ENCODE results near the gene FAM209B.

GRCh38 chr20:53579762-53580417 lies 13.7 kb downstream of the ZNF217 start:
- PRO-cap: unidirectional peak, plus-strand start at chr20:53579877
- RAMPAGE, long total RNA, 2 experiments: no peak in any of the 2 experiments

DNA sequence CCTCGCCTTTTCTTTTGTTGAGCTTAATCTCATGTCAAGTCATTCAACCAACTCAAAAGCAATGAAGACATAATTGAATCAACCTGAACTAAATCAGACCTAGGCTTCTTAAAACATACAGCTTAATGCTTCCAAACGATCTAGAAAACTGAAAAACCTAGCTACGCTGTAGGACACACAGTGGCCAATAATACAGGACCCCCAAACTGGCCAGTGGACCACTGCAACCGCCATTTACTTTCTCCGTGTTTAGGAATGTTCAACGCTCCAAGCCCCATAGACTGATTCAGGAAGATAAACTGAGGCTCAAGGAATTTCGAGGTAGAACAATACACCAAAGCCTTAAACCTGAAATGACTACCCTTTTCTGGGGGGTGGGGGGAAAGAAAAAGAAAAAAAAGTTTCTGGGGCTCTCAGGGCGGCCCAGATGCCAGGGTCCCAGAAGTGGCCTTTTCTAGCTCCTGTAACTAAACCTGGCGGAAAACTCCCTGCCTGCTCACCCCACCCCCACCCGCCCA lies 1.6 kb downstream of the ZNF217 start:
- PRO-cap: no peak
- RAMPAGE, long total RNA, 2 experiments: no peak in any of the 2 experiments

DNA sequence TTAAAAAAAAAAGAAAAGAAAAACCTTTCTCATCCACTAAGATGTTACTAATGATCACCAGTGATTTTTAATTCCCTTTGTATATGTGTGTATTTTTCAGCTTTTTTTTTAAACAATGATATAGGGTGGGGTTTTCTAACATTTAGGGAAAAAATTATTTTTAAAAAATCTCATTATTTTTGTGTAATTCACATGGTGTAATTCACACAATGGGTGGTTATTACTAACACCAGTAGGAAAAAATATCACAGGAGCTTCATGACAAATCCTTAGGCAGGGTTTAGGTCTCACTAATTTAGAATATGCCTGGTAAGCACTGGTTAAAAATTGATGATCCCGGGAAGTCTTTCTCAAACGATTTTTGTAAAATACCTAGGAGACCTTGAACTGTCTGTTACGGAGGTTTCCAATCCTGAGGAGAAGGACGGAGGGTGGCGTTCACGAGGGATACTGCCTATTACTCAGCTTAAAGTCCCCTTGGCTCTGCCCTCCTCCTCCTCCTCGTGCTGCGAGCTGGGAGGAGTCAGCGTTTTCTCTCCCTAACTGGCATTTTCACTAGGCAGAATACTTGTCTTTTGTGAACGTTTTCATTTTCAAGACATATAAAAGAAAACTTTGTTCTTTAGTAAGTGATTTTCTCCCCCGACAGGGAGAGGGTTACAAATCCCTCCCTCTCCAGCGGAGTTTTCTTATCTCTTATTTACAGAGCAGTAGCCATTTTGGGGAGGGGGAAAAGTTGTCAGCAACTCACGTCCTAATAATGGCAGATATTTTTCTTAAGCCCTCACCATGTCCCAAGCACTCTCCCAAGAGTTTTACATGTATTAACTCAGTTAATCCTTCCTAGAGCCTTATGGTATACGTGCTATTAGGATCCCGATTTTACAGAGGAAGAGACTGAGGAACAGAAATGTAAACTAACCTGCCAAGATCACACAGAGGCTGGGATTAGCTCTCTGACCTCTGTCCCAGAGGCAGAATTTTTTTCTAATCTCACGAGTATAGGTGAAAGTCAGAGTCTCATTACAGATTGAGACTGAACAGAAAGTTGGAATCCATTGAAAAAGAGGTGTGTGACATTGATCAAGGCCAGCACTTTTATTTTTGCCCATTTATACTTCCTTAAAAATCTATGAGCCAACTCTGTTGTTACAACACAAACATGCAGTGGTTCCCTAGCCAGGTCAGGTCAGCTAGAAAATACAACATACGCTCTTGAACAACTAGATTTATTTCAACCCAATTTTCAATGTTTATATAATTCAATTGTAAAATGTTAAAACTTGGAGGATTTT lies 29.9 kb upstream of the ZNF217 start:
- PRO-cap: bidirectional peak, plus-strand start at position 717 of the sequence, minus-strand start at position 463 of the sequence
- RAMPAGE, long total RNA, 2 experiments: no peak in any of the 2 experiments

- PRO-cap: no peak
- RAMPAGE, long total RNA, 2 experiments: no peak in any of the 2 experiments
Measured at GRCh38 chr20:53785136-53785704, 191.6 kb upstream of the ZNF217 start.

GRCh38 chr20:53801503-53801914 lies 207.9 kb upstream of the ZNF217 start:
- PRO-cap: no peak
- RAMPAGE, long total RNA, 2 experiments: no peak in any of the 2 experiments

DNA sequence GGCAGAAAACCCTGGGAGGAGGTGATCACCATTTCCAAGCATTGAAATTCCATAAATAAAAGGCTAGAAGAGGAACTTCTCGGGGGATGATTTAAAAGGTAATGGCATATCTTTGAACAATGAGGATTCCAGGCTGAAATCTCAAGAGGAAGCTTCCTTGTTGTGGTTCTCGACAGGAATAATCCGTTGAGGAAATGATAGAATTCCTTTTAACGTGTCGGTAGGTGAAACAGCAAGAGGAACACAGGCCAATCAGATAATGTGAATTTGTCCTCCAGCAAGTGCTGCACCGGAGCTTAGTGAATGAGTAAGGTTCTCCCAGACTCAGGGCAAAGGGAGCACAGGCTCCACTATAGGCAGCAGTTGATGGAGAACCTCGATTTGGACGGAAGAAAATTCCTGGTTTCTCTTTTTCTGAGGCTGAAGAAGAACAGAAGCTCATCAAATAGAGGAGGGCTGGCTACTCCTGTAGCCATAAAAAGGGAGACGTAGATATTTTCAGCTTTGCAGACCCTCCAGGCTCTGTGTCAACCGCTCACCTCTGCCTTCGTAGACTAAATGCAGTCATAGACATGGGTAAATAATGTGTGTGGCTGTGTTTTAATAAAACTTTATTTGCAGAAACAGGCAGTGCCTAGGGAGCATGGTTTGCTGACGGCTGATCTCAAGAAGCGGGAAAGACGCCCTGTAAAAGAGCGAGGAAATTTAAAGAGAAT lies 172.1 kb downstream of the BCAS1 start:
- PRO-cap: bidirectional peak, plus-strand start at position 332 of the sequence, minus-strand start at position 185 of the sequence
- RAMPAGE, long total RNA, 2 experiments: no peak in any of the 2 experiments

DNA sequence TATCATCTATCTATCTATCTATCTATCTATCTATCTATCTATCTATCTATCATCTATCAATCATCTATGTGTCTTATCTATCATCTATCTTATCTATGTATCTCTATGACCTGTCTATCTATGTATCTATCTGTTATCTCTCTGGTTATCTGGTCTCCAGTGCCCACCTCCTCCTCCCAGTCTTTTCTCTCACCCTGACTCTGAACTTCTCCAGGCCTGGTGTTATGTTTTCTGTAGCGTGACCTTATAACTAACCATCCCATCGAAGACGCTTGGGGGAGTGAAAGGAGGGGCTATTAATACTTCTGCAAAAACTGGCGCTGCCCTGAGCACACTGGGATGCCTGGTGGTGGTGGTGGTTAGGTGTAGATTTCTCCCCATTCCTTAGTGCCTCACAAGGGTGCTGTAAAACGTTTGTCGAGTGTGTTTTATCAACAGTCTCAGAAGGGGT lies 156.3 kb downstream of the BCAS1 start:
- PRO-cap: no peak
- RAMPAGE, long total RNA, 2 experiments: no peak in any of the 2 experiments

DNA sequence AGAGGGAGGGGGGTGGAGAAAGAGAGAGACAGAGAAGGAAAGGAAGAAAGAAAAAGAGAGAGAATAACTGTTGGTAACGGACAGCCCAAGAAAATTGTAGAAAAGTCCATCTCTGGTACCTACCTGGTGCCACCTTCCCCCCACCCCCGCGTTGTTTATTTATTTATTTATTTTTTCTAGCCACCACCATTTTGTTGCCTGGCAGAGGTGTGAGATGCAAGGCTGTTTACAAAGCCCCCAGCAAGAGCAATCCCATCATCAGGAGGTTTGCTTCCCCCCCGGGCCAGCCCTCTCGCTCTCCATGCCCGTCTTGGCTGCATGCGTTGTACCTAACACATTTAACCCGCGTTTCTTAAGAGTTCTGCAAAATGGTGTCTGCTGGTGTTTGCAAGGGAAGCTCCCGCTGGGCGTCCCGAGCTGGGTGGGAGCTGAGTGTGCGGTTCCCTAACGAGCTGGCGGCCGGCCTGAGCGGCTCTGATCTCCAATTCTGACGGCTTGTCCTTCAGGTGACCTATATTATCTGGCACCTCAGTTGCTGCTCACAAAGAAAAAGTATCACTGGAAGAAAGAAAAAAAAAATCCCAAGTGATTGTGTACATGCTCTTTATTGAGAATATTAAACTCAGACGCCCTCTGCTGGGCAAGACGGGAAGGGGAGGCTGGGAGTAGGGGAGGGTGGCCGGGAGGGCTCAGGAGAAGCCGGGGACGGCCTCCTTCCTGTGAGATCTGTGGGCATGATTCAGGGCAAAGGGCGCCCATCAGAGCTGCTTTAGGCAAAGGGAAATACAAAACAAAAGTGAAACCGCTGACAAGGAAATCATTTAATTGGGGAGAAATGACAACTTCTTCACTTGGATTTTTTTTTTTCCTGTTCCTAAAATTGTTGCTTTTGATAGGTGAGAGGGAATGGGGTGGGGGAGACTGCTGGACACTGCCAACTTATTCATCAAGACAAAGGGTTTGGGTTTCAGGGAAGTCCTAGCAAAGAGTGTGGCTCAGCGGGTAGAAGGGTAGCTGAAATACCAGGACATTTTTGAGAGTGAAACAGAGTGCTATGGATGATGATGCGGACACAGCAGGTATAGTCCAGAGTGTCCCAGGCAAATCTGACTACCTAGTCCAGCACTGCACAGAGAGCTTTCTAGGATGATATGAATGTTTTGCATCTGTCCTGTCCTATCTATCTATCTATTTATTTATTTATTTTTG lies 154.7 kb downstream of the BCAS1 start:
- PRO-cap: bidirectional peak, plus-strand start at position 722 of the sequence, minus-strand start at position 489 of the sequence; unidirectional peak, plus-strand start at position 949 of the sequence
- RAMPAGE, long total RNA, 2 experiments: no peak in any of the 2 experiments

- PRO-cap: bidirectional peak, plus-strand start at chr20:56359667, minus-strand start at chr20:56359602
- RAMPAGE, long total RNA, 2 experiments: no peak in any of the 2 experiments
Measured at GRCh38 chr20:56359310-56359764, 563 bp downstream of the FAM210B start.

- PRO-cap: no peak
- RAMPAGE, long total RNA, 2 experiments: no peak in any of the 2 experiments
Measured at GRCh38 chr20:56362623-56363310, 4.0 kb downstream of the FAM210B start.

DNA sequence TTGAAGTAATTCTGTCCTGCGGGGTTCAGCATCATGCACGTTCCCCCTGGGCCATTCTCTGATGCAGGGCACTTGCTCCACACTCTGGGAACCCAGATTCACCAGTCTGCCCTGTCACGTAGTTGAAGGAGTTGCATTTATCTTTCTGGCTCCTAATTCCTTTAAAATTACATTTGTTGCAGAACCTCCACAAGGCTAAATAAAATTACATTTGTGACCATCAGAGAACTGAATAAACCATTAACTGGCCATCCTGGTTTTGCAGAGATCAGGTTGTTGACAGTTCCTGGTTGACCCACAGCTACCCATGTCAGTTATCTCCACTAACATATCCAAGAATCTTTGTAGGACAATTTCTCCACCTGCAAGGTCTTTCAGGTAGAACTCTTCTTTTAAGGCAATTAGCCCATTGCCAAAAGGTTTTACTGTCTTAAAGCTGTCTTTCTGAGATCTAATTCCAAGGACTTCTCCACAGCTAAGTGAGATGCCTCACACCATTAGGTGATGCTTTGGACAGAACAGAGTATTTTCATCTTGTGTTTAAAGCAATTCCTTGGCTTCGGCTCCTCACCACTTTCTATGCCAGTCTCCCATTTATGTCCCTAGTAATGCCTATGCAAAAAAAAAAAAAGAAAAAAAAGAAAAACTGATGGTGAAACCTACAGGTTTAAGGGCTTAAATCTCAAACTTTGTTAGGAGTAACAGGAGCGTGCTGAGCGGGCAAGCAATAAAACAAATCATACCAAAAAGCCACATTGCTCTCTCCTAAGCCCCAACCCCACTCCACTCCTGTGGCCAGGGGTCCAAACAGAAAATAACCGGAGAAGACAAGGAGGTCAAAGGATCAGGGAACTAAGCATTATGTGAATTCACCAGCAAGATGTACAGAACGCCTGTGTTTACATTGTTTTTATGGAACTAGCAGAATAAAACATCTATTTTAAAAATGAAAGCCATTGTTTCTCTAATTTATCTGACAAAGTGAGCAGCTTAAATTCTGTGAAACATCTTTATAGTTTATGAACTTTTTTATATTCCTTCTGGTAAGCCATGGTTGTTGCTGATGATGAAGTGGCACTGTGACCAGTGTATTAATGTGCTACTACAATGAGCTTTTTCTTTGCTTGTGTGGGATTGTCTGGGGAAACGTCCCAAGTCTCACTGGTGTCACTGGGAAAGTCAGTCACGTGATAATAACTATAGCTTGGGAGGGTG lies 9.3 kb downstream of the FAM210B start:
- PRO-cap: no peak
- RAMPAGE, long total RNA, 2 experiments: no peak in any of the 2 experiments

GRCh38 chr20:56429758-56430159 lies 17.7 kb downstream of the CASS4 start:
- PRO-cap: no peak
- RAMPAGE, long total RNA, 2 experiments: no peak in any of the 2 experiments

DNA sequence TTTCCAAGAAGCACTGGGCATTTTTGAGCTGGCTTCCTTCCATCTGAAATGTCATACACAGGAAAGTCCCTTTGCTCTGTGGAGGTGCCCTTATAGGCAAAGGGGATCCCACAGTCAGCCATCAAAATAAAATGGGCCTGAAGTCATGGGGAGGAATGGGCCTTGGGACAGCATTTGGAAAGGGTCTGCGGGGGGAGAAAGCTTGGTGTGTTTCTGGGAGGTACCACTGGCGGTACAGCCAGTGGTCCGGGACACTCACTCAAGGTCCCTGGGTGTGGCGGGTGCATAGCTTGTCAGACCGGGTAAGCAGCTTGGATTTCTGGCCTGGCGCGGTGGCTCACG lies 25.6 kb upstream of the RTF2 start:
- PRO-cap: no peak
- RAMPAGE, long total RNA, 2 experiments: no peak in any of the 2 experiments

DNA sequence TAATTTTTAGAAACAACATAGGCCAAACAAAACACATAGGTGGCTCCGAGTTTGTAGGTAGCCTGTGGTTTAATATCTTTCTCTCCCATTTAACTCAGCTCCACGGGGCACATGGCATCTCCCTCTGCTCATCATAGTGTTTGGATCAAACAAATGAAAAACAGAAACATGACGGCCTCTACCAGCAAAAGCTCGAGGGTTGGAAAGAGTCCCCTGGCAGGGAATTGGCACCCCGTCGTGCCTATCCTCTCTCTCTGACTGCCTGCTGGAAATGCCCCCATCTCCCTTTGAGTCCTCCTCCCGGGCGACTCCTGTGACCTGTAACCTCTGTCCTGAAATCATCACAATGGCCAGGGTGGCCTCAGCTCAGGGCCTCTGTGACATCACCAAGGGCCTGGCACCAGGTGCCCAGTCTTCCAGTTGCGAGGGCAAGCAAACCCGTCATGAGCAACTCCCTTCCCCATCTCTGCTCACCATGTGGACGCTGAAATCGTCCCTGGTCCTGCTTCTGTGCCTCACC lies at the start of gene FAM209B:
FAM209B (plus strand) TSS at position 380 of the 520 bp plus-strand sequence.
- PRO-cap: no peak
- RAMPAGE, long total RNA, 2 experiments: no peak in any of the 2 experiments

DNA sequence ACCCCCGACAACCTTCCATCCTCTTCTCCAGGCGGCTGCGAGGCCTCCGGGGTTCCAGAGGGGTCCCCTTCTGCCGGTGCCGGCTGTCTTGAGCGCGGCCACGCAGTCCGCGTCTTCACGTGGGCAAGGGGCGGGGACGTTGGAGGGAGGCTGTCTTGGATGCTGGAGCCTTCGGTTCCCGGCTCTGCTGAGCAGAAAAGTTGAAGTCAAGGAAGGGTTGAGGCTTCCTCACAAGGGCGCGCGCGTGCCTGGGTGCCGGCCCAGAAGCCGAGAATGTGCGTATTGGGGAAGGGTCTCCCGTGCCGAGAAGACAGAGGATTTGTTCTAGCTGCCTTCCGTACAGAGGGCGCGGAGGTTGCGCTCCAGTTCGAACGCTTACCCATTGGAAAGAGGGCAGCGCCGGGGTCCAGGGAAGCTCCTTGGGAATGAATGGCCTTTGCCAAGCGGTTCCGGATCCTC lies 2.3 kb upstream of the TFAP2C start:
- PRO-cap: no peak
- RAMPAGE, long total RNA, 2 experiments: no peak in any of the 2 experiments

DNA sequence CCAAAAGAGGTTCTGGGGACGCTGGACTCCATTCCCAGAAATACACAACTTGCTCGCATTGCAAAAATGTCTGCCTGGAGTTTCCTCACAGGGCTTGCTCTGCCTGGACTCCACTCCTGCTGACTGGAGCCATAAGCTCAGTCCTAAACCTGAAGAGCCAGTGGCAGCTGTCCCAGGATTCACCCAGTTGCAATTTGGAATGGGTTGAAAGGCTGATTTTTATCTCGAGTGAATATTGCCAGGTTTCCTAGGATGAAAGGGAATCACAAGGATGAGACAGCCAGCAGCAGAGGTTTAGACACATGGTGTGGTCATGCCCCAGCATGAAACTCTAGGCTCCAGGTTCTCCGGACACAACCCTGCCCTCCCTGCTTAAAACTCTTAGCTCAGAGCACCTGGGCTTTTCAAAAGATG lies 223.3 kb downstream of the BMP7 start:
- PRO-cap: no peak
- RAMPAGE, long total RNA, 2 experiments: no peak in any of the 2 experiments

- PRO-cap: no peak
- RAMPAGE, long total RNA, 2 experiments: no peak in any of the 2 experiments
Measured at GRCh38 chr20:57109058-57109371, 157.4 kb downstream of the BMP7 start.

GRCh38 chr20:57148133-57148885 lies 118.1 kb downstream of the BMP7 start:
- PRO-cap: bidirectional peak, plus-strand start at chr20:57148578, minus-strand start at chr20:57148378
- RAMPAGE, long total RNA, 2 experiments: no peak in any of the 2 experiments

GRCh38 chr20:57250447-57251334 lies 15.8 kb downstream of the BMP7 start:
- PRO-cap: no peak
- RAMPAGE, long total RNA, 2 experiments: no peak in any of the 2 experiments

GRCh38 chr20:57265855-57266551 lies 438 bp downstream of the BMP7 start:
- PRO-cap: bidirectional peak, plus-strand start at chr20:57266217, minus-strand start at chr20:57266080
- RAMPAGE, long total RNA, 2 experiments: start-site peak on the minus strand in 1 of 2 experiments, at chr20:57266051-57266159 at its widest, 44 reads per replicate